ENCODE measurements around a stretch of chr5.

- CAGE, long polyA plus RNA, result no peak
- RRBS, result no CpG with 5 or more reads among the region's 10 CpGs
Observed at GRCh38 chr5:168616071-168616460, 36.9 kb upstream of the PANK3 start.

DNA sequence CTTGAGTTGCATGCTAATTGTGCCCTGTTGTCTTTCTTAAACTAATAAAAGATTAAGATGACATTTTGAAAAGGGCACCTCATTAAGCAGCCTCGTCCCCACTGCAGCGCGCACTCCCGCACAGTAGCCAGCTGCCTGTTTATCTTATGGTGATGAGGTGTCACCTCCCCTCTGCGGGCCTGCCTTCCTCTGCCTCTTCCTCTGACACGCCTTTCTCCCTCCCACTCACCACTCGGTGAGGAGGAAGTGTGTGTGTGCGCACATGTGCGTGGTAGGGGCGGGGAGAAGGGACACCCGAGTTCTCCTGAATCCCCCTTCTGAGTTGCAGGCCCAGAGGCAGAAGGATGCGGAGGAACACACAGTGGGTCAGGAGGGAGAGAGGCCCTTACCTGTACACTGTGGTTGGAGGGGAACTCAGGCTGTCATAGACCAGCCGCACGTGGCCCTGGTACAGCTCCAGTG lies 104.4 kb upstream of the PANK3 start:
- CAGE, long polyA plus RNA, result no peak
- RRBS, result no CpG with 5 or more reads among the region's 14 CpGs

GRCh38 chr5:168785848-168786740 lies 206.9 kb upstream of the PANK3 start:
- CAGE, long polyA plus RNA, result no peak
- RRBS, result no CpG with 5 or more reads among the region's 11 CpGs

- CAGE, long polyA plus RNA, result no peak
- RRBS, result no CpG with 5 or more reads among the region's 11 CpGs
Observed at GRCh38 chr5:169695528-169696525, 58.8 kb downstream of the DOCK2 start.

GRCh38 chr5:169855536-169856097 lies 124.7 kb downstream of the INSYN2B start:
- CAGE, long polyA plus RNA, result no peak
- RRBS, result no CpG with 5 or more reads among the region's 2 CpGs

- CAGE, long polyA plus RNA, result no peak
- RRBS, result no CpG with 5 or more reads among the region's 3 CpGs
Observed at GRCh38 chr5:170044328-170044582, 61.4 kb upstream of the FOXI1 start.

- CAGE, long polyA plus RNA, result no peak
- RRBS, result 43% methylated on average over 3 of the region's 13 CpGs
Observed at GRCh38 chr5:170268284-170268798, 29.2 kb downstream of the LCP2 start.

- CAGE, long polyA plus RNA, result no peak
- RRBS, result no CpG with 5 or more reads among the region's 15 CpGs
Observed at GRCh38 chr5:170268799-170270017, 28.4 kb downstream of the LCP2 start.

DNA sequence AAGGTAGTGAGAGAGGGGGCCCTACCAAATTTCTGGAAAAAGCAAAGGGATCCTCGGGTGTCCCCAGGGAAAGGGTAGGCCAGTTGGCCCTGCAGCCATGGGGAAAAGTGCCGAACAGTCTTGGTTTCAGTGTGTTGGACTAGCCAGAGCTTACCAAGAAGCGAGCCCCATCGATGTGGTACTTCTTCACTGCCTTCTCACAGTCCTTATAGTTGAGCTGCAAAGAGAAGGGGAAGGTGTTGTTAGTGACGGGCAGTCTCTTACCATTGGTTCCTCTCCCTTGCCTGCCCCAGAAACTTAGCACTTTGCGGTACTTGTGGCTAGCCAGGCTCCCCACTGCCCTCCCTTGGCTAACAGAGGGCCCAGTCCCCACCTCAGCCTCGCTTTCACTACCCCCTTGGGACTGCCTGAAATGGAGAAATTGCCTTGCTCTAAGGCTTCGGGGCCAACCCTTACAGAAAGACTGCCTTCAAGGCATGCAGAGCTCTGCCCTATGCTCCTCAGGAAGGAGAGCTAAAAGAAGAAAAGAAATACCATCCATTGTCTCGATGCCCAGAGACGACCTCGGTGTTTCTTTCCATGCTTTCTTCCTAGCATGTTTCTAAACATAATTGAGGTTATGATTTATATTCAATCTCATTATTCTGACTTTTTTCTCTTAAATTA lies 4.3 kb downstream of the LCP2 start:
- CAGE, long polyA plus RNA, result no peak
- RRBS, result no CpG with 5 or more reads among the region's 11 CpGs

DNA sequence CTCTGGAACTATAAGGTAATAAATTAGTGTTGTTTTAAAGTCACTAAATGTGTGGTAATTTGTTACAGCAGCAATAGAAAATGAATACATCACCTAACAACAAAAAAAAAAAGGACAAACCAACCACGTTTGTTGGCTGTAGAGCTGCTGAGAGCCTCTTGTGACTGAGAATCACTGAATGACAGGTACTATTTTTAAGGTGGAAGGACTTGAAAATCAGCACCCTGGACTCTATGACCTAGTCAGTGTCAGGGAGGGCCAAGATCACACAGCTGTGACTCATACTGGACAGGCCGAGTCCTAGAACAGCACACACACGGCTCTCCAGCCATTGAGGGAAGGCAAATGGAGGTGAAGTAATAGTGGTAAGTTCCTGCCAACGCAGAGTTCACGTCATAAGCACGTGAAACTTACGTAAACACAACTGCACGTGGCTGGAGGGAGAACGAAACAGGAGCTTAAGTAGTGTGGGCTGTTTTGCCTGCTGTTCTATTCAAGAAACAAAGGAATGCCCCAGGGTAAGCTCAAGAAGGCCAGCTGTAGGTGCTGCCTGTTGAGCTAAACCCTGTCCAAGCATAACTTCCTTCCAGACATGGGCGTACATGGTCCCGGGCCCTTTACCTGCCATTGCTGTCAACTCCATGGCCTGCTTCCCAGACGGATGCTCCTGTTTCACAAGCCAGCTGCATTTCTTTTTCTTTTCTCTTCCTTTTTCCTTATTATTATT lies 10.0 kb upstream of the LCP2 start:
- CAGE, long polyA plus RNA, result no peak
- RRBS, result no CpG with 5 or more reads among the region's 12 CpGs

DNA sequence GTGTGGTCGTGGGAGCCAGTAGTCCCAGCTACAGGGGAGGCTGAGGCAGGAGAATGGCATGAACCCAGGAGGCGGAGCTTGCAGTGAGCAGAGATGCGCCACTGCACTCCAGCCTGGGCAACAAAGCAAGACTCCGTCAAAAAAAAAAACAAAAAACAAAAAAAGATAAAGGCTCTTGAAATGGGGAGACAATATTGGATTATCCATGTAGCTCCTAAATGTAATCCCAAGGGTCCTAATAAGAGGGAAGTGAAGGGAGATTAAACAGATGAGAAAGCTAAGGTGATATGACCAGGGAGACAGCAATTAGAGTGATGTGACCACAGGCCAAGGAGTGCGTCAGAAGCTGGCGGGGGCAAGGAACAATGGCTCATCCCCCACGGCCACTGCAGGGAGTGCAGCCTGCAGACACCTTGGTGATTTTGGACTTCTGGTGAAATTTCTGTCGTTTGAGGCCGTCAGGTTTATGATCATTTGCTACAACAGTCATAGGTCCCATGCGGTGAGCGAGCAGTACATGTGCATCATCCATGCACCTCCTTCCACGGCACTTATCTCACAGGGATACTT lies 3.1 kb downstream of the KCNMB1 start:
- CAGE, long polyA plus RNA, result no peak
- RRBS, result no CpG with 5 or more reads among the region's 12 CpGs

- CAGE, long polyA plus RNA, result no peak
- RRBS, result no CpG with 5 or more reads among the region's 6 CpGs
Observed at GRCh38 chr5:170788498-170788972, 5.0 kb downstream of the GABRP start.

GRCh38 chr5:171520128-171520680 lies 100.8 kb downstream of the FGF18 start:
- CAGE, long polyA plus RNA, result no peak
- RRBS, result 14% methylated on average over 2 of the region's 12 CpGs

DNA sequence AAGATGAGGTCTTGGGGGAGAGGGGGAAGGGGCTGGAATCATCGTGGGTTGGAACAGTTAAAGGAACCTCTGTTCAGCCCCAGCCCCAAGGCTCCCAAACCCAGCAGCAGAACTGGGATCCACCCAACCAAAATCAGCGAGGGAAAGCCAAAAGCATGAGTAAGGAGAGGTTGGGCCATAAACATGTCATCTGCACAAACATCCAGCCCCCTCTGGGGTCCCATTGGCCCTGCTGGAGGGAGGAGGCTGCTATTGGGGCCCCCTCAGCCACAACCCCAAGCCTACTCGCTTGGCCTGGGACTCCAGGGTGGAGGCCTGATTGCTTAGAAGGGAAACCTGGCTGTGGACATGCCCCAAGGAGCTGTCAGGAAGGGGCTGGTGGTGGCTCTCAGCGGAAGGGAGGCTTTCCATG lies 154.9 kb downstream of the FGF18 start:
- CAGE, long polyA plus RNA, result no peak
- RRBS, result no CpG with 5 or more reads among the region's 4 CpGs

DNA sequence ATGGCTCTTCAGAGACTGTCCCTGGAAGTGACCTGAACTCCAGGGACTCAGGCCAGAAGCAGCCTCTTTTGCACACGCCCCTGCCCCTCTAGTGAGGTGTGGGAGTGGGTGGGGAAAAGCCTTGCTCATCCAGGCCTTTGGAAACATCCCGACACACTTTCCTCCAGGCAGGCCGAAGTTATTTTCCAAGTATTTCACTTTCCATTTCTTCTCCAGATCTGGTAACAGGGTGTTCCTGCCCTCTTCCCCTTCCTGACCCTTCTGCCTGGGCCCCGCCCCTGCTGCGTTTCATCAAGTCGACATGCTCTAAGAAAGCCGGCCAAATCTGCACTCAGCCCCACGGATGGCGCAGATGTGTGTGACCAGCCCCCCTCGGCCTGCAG lies 159.6 kb downstream of the FGF18 start:
- CAGE, long polyA plus RNA, result no peak
- RRBS, result no CpG with 5 or more reads among the region's 10 CpGs

GRCh38 chr5:171839940-171840585 lies 54.4 kb downstream of the SMIM23 start:
- CAGE, long polyA plus RNA, result no peak
- RRBS, result no CpG with 5 or more reads among the region's 4 CpGs

DNA sequence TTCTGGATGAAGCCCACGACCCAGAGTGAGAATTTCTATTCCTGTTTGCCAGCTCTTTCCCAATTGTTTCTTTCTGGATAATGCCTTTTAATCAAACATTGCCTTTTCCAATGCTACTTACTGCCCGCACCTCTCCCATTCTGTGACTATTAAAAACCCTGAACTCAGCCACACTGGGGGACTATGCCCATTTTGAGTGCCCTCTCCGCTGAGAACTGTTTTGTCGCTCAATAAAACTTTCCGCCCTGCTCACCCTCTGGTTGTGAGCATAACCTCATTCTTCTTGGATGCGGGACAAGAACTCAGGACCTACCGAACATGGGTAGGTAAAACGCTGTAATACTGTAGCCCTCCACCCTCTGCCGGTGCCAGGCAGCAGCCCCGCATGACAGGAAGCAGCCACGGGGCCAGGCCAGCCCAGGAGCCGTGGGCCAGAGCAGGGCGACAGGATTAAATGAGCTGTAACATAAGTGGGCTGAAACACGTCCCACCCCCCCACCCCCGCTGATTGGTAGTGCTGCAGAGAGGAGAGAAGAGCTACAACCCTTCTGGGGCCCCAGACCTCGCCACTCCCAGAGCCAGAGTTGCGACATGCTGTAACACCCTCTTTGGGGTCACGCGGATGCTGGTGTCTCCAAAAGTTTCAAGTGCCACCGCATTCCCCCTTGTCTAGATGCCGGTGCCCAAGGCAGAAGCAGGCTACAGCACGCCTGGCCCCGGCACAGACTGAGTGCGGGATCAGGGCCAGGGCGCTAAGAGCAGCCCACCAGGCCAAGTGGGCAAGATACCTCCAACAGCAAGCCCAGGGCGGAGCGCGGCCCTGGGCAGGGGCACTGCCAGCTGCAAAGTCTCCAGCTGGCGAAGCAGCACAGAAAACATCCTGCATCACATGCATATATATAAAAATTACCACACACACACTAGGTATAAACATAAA lies 81.9 kb downstream of the FBXW11 start:
- CAGE, long polyA plus RNA, result no peak
- RRBS, result 83% methylated on average over 2 of the region's 29 CpGs

- CAGE, long polyA plus RNA, result no peak
- RRBS, result no CpG with 5 or more reads among the region's 25 CpGs
Observed at GRCh38 chr5:172043801-172044883, 37.7 kb upstream of the FBXW11 start.

DNA sequence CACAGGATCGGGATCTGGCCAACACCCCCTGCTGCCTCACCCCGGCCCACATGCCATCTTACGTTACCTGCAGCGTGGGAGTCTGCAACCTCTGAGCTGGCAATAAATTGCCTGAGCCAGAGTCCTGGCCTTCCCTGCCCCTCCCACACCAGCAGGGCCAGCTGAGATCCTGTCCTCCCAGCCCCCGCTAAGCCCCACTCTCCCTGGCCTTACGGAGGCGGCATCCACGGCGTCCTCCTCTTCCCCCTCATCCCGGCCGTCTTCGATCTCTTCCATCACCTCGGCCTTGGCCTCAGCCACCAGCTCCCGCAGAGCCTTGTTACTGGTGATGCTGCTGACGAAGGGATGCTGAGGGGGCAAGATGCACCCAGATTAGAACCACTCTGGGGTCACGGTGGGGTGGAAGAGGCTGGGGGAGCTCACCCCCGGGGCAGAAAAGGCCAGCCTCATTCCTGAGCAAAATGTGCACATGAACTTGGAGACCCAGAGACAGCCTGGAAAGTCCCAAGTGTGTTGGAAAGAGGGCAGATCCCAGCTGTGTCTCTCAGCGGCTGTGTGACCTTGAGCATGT lies 89.9 kb upstream of the FBXW11 start:
- CAGE, long polyA plus RNA, result no peak
- RRBS, result no CpG with 5 or more reads among the region's 18 CpGs

DNA sequence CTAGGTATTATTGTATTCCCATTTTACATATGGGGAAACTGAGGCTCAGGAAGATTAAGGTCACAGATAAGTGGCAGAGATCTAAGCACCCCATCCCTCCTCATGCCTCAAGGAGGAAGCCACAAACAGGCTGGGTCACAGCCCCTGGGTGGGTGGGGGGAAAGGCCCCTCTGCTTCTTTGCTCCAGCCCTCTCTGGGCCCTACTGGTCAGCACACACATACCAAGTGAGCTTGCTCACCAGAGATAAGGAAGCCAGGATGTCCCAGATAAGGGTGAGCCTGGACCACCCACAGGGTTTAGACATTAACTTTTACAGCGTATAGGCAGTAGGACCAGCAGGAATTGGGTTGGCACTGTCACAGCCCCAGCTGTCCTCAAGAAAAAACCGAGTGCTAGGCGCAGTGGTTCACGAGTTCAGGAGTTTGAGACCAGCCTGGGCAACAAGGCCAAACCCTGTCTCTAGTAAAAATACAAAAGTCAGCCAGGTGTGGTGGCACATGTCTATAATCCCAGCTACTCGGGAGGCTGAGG lies 45.2 kb downstream of the STK10 start:
- CAGE, long polyA plus RNA, result no peak
- RRBS, result no CpG with 5 or more reads among the region's 5 CpGs